Melanocyte of skin (primary cell): ENCODE data around the gene CEP97.

DNA sequence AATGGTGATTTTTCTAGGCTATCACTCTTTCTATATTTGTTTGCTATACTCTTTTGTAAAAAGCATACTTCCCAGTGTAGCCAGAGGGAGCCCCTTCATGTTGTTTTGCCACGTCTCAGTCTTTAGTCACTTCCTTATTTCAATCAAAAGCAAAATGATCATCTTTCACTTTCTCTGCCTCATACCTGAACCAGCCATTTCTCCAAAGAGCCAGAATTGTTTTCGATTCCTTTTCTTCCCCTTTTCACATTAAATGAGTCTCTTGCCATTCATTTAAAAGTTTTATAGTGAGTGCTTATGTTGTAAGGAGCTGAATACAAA, 41.4 kb downstream of the ADGRG7 start:
- CAGE, long polyA plus RNA, 2 experiments, result no peak in any of the 2 experiments

- CAGE, long polyA plus RNA, 2 experiments, result no peak in any of the 2 experiments
Measured at GRCh38 chr3:101036073-101036829, 43.0 kb upstream of the ABI3BP start.

DNA sequence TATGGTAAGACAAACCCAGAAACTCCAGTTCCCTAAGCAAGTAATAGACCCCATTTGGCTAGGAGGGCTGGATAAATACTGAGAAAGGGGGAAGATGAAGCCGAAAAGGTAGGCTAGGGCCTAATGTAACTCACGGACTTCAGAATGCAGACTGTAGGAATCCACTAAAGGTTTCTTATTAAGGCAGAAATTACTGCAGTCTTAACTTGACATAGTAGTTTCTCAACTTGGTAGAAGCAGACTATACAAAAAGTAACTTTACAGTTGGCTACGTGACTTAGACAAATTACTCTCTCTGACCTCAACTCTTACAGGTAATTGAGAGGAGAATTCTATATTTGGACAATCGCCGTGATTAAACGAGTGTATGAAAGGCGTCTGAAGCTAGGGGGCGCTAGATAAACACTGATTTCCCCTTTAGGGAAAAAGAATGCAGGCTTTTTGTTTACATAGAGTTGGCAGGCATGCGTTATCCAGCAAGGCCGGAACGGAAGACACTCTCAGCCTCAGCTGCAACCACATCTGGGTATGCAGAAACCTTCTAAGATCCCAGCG, 545 bp upstream of the PCNP start:
- CAGE, long polyA plus RNA, 2 experiments, result no peak in any of the 2 experiments

GRCh38 chr3:101635809-101636799, 40.8 kb downstream of the ZBTB11 start:
- CAGE, long polyA plus RNA, 2 experiments, result no peak in any of the 2 experiments

DNA sequence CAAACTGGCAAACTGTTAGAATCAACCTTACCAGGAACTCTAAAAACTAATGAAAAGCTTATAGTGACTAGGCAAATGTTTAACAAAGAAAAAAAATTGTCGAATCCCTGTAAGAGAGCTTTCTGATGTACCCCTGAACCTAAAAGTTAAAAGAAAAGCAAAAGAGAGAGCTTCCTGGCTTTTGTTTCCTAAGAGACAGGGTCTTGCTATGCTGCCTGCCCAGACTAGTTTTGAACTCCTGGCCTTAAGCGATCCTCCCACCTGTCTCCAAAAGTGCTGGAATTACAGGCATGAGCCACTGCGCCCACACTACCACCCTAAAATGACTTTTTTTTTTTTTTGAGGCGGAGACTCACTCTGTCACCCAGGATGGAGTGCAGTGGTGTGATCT, 23.2 kb downstream of the ZBTB11 start:
- CAGE, long polyA plus RNA, 2 experiments, result no peak in any of the 2 experiments

GRCh38 chr3:101685147-101685515, 1.4 kb downstream of the RPL24 start:
- CAGE, long polyA plus RNA, 2 experiments, result no peak in any of the 2 experiments

DNA sequence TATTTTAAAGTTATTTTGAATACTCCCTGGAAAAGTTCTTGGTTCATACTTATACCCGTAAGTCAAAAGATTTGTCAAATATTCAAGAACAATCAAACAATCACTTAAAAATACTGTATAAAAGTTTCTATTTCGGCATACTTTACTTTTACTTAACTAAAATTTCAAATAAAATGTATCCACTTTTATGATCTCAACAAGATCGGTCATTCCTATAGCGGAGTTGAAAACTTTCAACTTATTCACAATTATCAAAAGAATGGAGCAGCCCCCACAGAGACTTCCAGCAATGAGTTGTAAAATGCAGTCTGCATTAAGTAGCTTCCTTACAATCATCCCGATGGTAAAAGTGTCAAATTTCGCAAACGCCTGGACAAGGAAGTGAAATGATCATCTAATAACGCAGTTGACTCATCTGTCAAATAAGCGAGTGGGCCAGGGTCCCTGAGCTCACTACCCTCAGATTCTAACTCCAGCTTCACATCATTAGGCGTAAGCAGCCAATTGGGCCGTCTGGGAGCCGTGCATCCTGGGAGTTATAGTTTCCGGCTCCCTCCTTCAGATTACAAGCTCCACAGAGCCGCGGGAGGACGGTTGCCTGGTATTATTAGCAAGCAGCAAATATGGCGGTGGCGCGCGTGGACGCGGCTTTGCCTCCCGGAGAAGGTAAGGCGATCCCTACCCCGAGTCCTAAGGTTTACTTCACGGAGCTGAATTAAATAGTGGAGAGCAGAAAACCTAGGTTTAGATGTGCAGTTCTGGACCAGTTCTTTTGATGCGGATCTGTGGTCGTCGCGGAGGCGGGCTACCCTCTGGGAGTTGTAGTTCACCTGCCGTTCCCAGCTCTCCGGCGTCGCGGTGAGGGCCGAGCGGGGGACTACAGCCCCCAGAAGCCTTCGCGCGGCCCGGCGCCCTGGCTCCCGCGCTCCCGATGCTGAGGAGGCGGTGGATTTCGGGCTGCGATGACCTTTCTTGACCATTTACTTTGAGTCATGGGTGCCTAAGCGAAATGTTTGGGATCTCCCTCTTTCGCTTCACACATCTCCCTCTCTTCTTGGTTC, at the start of gene CEP97:
Gene CEP97, plus strand, starts transcription at position 561 of the 1,061 bp plus-strand sequence.
- CAGE, long polyA plus RNA, 2 experiments, result no peak in any of the 2 experiments

- CAGE, long polyA plus RNA, 2 experiments, result no peak in any of the 2 experiments
Measured at GRCh38 chr3:101757488-101758839, 21.0 kb upstream of the NXPE3 start.

DNA sequence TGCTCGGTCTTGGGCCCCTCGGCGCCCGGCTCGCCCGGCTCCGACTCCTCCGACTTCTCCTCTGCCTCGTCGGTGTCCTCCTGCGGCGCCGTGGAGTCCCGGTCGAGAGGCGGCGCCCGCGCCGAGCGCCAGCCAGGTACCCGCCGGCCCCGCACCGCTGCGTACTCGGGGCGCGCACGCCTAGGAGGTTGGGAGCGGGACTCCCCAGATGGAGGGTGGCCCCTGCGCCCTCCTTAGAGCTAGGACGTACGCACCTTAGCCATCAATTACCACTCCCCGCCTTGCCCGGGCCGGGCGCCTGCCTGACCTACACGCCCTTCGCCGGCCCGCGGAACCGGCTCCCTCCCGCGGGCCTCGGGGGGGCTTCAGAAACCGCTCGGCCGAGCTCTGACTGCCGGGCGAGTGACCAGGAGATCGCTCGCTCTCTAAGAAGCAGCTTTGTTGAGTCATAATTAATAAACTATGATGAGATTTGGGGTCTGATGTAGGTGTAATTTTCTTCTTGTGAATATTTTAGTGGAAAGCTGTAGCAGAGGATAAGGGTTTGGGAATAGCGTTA, 547 bp downstream of the NFKBIZ start:
- CAGE, long polyA plus RNA, 2 experiments, result no peak in any of the 2 experiments

- CAGE, long polyA plus RNA, 2 experiments, result no peak in any of the 2 experiments
Measured at GRCh38 chr3:101854021-101854380, 4.7 kb downstream of the NFKBIZ start.

GRCh38 chr3:101854381-101855231, 5.3 kb downstream of the NFKBIZ start:
- CAGE, long polyA plus RNA, 2 experiments, result no peak in any of the 2 experiments

- CAGE, long polyA plus RNA, 2 experiments, result no peak in any of the 2 experiments
Measured at GRCh38 chr3:101861269-101862494, 12.4 kb downstream of the NFKBIZ start.

GRCh38 chr3:101942305-101942661, 93.0 kb downstream of the NFKBIZ start:
- CAGE, long polyA plus RNA, 2 experiments, result no peak in any of the 2 experiments

DNA sequence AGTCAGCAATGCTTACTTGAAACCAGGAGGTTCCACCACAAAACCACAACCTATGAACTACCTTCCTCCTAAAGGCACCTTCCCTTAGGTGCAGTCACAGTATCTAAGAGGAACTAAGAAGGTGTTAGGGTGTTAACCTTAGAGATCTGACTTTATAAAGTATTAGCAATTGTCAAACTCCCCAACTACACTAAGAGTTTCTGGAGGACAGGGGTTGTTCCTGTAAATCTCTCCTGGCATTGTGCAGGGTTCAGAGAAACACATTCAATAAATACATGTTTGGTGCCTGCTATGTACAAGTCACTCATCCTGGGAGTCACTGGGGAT, 208.6 kb downstream of the NFKBIZ start:
- CAGE, long polyA plus RNA, 2 experiments, result no peak in any of the 2 experiments

- CAGE, long polyA plus RNA, 2 experiments, result no peak in any of the 2 experiments
Measured at GRCh38 chr3:102670856-102671648, 236.2 kb downstream of the ZPLD1 start.

GRCh38 chr3:103295411-103295792, 860.6 kb downstream of the ZPLD1 start:
- CAGE, long polyA plus RNA, 2 experiments, result no peak in any of the 2 experiments

DNA sequence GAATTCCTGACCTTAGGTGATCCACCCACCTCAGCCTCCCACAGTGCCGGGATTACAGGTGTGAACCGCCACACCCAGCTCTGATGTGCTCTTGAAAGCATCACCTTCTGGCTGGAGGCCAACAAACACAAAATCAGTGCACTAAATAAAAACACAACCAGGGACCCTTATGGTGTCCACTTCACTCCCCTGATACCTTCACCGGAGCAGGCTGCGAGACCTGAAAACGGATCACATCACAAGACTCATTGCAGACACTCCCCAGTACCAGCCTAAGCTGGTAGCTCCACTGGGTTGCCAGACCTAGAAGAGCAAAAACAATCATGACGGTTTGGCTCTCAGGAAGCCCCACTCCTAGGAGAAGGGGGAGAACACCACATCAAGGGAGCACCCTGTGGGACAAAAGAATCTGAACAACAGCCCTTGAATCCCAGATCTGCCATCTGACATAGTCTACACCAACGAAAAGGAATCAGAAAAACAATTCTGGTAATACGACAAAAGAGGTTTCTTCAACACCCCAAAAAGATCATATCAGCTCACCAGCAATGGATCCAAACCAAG, 36.5 kb downstream of the ALCAM start:
- CAGE, long polyA plus RNA, 2 experiments, result no peak in any of the 2 experiments

DNA sequence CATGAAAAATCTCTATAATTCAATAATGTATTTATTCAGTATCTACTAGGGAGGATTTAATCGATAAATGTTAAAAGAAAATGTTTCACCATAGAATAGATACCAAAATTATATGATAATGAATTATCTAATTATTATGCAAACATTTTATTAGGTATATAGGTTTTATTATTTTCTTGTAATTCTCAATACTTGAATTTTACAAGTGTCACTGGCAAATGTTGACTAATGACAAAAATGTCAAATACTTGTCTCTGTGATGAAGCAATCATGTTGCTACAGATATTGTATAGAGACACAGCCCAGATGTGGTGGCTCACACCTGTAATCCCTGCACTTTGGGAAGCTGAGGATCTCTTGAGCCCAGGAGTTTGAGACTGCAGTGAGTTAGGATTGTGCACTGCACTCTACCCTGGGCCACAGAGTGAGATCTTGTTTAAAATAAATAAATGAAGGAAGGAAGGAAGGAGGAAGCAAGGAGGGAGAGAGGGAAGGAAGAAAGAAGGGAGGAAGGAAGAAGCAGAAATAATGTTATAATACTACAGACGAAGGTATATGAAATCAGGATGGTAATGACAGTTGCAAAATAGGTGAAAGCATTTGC, 71.8 kb downstream of the ALCAM start:
- CAGE, long polyA plus RNA, 2 experiments, result no peak in any of the 2 experiments

DNA sequence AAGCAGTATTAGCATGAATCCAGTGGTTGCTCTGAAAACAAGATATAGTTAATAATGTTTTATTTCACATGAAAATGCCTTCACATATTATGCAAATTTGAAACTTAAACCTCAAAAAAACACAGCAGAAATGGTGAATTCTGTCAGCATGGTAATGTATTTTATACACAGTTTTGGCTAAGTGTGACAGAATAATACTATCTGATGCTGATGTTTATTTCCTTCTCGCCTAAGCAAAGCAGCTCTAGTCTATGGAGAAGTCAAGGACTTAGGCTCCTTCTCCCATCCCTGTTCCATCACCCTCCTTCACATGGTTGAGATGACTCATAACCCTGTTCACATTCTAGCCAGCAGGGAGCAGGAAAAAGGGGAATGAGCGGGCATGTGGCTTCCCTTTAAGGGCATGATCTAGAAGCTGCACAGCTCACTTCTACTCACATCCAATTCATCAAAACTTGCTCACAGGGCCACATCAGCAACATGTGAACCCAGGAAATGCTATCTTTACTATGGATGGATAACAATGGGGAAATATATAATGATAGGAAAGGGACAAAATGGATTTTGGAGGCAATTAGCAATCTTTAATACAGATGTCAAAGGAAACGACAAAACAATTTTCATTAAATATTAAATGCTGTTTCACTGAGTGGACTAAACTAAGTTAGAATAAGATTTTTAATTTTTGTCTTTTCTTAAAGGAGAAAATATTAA, 40.9 kb downstream of the CBLB start:
- CAGE, long polyA plus RNA, 2 experiments, result no peak in any of the 2 experiments

DNA sequence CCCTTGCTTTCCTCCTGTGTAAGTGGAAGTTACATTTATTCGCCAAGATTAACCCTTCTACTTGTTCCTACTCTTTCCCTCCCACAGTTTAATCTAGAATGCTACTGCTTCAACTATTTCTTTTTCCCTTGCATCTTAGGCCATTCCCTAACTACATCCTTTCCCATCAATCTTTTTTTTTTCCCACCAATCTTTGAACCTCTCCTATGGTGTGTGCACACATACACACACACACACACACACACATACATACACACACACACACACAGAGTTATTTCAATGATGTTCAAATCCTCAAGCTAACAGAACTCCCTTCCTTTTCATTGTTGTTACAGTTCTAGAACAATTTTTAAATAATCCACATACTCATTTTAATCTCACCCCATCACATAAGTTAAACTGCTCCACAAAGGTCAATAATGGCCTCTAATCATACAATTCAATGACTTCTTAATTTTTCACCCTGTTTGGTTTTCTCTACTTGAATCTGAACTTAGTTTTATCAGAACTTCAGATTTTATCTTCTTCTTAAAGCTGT, 7.3 kb downstream of the CBLB start:
- CAGE, long polyA plus RNA, 2 experiments, result no peak in any of the 2 experiments